Measurements from ENCODE around the genes OR4D11, OR10V1 and TMEM132A.

- PRO-cap, 2 experiments: no peak in any of the 2 experiments
Measured at GRCh38 chr11:59503278-59503871, at the start of gene OR4D11. OR4D11 (plus strand) TSS chr11:59503576.

DNA sequence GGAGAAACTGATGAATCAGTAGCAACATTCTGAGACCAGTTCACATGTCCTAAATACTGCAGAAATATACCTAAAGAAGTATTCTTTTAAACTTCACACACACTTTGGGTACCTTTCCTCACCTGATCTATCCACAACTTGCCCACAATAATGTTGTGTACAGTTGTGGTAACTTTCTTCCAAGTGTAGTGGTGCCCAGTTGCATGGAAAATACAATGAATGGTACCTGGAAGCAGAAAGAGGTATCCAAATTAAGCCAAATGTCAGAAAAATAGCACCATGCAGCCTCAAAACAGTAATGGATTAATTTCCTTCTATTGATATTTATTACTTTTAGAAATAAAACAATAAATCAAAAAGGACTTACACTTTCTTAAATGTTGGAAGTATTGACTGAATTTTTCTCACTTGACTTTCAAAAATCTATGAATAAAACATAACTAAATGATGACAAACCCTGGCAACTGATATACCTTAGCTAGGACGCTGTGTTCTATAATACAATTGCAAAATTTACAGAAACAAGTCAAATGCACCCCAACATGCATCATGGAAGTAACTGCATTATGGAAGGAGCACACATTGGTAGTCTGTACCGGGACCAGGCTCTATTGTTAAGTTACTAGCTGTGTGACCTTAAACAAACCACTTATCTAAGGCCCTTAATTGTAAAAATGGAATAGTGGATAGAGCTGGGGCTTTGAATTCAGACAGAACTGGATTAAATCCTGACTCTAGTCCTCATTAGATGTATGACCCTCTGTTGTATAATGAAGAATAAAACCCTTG lies 34.1 kb downstream of the OSBP start:
- PRO-cap, 2 experiments: no peak in any of the 2 experiments

DNA sequence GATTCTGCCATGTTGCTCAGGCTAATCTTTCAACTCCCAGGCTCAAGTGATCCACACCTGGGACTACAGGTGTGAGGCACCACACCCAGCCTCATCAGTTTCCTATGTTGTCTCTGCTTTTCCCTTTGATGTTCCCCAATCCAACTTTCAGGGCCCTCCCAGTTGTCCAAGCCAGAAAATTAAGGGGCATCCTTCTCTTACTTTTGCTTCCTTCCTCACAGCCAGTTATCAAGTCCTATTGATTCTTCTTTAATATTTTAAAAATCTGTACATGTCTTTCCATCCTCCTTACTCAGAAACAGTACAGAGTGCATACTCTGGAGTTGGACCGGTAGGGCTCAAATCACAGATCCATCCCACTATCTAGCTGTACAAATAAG lies 11.9 kb downstream of the OSBP start:
- PRO-cap, 2 experiments: no peak in any of the 2 experiments

DNA sequence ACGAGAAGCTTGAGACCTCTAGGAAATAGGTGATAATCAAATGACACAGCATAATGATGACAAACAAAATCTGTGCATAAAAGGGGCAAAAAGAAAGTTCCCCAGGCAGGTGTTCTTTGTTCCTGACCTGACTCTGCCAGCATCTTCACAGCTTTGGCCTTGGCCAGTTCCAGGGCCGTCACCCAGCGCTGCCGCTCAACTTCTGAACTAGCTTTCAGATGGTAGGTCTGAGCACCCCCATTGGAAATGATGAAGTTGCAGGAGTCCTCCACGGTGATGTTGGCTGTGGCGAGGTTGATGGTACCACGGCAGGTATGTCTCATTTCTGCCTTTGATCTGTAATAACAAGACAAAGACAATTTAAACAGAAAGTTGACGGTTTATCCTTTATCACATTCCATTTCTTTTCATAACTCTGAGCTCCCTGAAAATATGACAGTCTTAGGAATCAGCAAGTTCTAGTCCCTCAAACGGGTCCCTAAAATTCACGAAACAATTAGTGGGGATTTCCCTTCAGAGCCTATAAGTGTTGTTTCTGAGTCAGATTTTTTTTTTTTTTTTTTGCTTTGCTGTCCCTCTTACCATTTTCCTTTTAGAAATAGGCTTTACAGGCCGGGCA lies 5.2 kb downstream of the OSBP start:
- PRO-cap, 2 experiments: no peak in any of the 2 experiments

DNA sequence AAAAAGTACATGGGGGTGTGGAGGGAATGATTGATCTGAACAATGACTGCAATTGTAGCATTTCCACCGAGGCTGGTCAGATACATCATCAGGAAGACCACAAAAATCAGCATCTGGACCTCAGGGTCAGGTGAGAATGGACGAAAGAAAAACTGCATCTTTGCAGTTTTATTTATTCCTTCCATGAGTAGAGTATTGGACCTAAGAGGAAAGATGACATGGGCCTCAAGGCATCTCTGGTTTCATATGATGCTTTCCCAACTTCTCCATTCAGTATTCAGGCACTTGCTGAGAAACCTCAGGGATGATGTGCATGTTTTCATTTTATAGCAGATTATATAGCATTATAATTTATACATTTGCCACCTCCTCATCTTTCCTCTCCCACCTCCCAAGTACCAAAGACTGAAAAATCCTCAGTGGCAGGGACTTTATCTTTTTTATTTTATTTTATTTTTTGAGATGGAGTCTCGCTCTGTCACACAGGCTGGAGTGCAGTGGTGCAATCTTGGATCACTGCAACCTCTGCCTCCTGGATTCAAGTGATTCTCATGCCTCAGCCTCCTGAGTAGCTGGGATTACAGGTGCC lies at the start of gene OR10V1:
Gene OR10V1, minus strand, starts transcription at position 185 of the 589 bp plus-strand sequence.
- PRO-cap, 2 experiments: no peak in any of the 2 experiments

- PRO-cap, 2 experiments: peak in 1 of 2 experiments; most common plus-strand start chr11:59757177 (in 1); most common minus-strand start chr11:59756967 (in 1)
Measured at GRCh38 chr11:59756742-59757324, 1.7 kb downstream of the STX3 start.

DNA sequence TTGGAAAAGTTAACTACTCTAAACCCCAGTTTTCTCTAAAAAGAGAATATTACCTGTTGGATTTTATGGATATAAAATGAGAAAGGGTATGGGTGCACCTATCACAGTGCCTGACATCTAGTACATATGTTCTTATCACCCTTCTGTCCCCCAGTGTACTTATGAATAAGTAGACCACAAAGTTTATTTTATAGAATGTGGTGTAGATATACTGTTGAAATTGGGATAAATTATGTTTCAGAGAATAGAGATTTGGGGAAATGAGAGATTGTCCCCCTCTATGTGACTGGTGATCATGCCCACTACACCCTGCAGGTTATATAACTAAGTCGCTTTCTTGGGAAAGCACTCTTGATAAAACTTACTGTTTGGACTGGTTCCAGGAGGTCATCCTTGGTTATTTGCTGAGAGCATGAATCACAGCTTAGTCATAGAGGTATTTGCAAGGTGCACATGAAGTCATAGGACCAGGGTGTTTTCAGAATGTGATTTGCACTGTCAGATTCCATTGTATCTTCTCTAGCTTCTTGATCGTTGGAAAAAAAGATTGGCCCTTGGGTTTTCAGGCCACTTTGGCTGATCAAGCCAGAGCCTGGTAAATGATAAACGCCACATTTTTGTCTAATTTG lies 21.2 kb downstream of the STX3 start:
- PRO-cap, 2 experiments: no peak in any of the 2 experiments

- PRO-cap, 2 experiments: no peak in any of the 2 experiments
Measured at GRCh38 chr11:60222418-60222836, 20.5 kb downstream of the MS4A4E start.

DNA sequence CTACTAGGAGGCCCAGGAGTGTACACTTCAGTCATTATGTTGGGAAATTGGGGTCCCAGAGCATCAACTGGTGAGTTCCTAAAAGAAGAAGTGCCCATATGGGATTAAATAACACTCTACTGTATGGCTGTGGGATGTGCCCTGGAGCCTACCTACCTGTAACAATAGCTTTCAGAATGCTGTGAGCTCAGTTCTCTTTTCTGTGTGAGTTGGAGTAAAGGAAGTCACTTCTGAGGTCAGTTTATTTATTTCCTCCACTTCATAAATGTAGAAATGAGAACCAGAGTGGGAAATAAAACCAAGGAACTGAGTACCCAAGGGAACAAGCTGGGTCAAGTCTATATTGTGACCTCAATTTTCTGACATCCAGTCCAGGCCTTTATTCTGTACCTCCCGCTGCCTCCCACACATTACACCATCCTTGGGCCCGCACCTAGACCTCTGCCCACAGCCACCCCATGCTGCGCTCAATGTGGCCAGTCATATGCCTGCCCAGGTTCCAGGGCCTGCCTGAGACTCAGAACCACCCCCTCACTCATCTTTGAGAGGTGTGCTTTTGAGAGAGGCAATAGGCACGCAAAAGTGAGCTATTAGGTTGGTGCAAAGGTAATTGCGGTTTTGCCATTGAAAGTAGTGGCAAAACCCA lies 9.7 kb downstream of the MS4A6E start:
- PRO-cap, 2 experiments: no peak in any of the 2 experiments

DNA sequence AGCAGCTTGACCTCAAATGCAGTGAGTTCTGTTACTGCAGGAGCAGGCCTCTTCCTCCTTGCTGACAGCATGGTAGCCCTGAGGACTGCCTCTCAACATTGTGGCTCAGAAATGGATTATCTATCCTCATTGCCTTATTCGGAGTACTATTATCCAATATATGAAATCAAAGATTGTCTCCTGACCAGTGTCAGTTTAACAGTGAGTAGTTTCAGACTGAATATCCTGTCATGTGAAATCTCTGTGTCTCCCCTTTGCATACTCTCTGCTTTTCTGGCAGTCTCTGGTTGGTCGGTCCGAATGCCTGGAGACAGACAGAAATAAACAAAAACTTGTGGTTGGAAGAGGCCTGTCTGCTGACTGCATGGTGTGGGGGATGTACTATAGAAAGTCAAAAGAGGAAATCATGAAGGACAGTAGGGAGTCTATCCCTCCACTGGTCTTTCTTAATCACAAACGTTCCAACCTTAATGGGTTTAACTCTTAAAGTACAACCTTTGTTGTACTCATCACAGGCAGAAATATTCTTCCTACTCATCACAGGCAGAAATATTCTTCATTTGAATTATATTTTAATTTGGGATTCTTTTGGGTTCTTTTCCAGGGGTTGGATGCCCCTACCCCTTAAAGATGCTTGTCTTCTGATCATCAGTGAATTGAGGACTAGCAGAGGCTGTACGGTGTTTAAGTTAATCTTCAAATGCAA lies 6.7 kb upstream of the MS4A14 start:
- PRO-cap, 2 experiments: no peak in any of the 2 experiments

GRCh38 chr11:60498830-60499430 lies 6.4 kb downstream of the MS4A12 start:
- PRO-cap, 2 experiments: no peak in any of the 2 experiments

DNA sequence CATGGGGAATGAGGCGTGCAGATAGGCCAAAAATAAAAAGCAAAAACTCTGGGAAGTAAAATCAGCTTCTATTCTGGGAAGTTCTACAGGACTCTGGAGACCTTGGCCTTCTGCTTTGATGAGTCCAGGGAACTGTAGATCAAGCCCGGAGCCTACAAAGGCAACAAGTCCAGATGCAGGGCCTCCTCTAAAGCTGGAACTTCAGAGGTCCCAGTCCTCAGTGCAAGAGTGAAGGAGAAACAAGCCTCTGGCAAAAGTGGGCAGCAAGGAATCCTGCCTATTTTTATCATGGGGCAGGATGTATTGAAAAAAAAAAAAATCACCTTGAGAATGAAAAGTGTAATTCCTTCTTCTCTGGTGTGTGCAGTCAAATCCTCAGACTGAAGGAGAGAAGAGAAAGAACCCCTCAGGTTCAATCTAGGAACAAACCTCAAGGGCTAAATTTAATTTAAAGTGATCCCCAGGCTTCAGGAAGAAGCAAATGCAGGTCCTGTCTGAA lies 11.5 kb downstream of the ZP1 start:
- PRO-cap, 2 experiments: no peak in any of the 2 experiments

DNA sequence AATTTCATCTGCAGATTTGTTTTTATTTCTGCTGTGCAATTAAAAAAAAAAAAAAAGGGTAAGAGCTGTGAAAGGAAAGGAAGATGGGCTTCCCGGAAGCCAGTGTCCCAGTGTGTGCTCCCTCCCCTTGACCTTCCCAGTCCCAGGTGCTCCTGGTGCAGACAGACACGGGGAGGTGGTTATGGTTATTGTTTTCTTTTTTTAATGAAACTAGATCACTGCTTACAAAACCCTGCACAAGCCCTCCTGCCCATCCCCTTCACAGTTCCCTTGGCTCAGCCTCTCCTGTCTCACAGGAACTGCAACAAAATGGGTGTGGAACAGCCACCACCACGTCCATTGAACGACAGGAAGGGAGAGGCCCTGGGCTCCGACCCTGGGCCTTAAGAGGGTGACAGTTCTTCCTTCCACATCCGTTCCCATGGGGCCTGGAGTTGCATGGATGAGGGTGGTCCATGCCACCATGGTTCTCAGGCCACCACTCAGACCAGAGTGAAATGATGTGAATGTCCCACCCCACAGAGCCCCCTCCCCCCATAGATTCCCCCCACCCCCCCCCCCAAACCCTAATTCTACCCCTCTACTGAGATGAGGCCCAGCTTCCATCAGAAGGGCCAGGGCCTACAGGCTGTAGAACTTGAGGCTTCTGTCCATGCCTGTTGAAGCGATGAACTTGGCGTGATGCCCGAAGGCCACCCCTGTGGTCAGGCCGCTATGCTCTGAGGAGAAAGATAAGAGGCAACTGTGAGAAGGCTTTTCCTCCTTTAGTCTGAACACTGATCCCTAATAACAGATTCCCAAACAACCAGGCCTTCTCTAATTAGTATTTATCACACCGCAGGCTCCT lies 15.6 kb downstream of the PRPF19 start:
- PRO-cap, 2 experiments: no peak in any of the 2 experiments

GRCh38 chr11:60924247-60925259 lies at the start of gene TMEM132A:
TMEM132A (plus strand) TSS chr11:60924460.
- PRO-cap, 2 experiments: peak in 2 of 2 experiments; most common plus-strand start chr11:60924481 (in 1)

GRCh38 chr11:60938175-60938661 lies 13.8 kb downstream of the SLC15A3 start:
- PRO-cap, 2 experiments: no peak in any of the 2 experiments

GRCh38 chr11:61028327-61028778 lies 56.9 kb downstream of the CD6 start:
- PRO-cap, 2 experiments: no peak in any of the 2 experiments

DNA sequence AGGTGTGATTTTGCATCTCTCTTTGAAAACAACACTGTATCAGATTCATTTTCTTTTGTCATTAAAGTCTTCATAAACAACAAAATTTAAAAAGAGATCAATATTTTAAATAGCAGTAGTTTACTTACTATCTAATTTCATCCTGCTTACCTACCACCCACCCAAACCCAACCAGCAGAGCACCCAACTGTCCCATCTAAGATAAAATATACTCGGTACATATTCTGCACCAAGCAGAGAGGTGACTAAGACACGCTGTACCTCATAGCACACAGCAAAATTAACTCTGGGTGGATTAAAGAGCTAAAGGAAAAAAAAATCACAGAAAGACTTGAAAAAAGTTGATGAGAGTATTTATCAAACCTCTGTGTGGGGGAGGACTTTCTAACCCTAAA lies 25.9 kb upstream of the CD5 start:
- PRO-cap, 2 experiments: no peak in any of the 2 experiments

DNA sequence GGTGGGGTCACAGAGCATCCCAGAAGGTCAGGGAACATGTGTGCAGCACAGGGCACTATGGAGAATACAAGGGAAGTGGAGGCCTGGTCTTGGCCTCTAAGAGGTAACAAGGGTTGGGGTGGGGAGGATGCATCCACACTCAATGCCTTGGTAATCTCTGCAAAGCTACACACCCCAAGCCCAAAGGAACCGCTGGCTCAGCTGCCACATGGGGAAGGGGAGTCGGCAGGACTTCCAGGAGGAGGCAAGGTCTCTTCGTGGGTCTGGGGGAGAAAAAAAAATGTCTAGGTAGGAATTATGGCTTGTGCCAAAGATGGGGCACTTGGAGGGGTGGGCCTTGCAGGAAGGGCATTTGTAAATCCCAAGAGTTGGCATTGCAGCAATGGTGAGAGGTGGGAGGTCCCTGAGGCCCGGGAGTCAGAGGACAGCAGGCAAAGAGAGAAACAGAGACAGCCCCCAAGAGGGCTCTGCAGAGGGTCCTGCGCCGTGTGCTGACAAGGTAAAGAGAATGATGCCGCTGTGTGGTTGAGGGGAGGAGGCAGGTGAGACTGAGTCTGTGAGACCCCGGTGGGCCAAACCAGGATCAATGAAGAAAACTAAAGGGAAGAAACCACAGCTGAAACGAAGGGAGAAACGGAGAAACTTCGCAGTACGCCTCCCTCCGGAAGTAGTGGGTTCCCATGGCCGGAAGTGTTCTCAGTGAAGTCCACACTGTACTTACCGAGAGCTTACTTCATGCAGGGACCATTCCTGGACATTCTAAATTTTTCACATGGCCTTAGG lies 17.5 kb downstream of the CD5 start:
- PRO-cap, 2 experiments: no peak in any of the 2 experiments

DNA sequence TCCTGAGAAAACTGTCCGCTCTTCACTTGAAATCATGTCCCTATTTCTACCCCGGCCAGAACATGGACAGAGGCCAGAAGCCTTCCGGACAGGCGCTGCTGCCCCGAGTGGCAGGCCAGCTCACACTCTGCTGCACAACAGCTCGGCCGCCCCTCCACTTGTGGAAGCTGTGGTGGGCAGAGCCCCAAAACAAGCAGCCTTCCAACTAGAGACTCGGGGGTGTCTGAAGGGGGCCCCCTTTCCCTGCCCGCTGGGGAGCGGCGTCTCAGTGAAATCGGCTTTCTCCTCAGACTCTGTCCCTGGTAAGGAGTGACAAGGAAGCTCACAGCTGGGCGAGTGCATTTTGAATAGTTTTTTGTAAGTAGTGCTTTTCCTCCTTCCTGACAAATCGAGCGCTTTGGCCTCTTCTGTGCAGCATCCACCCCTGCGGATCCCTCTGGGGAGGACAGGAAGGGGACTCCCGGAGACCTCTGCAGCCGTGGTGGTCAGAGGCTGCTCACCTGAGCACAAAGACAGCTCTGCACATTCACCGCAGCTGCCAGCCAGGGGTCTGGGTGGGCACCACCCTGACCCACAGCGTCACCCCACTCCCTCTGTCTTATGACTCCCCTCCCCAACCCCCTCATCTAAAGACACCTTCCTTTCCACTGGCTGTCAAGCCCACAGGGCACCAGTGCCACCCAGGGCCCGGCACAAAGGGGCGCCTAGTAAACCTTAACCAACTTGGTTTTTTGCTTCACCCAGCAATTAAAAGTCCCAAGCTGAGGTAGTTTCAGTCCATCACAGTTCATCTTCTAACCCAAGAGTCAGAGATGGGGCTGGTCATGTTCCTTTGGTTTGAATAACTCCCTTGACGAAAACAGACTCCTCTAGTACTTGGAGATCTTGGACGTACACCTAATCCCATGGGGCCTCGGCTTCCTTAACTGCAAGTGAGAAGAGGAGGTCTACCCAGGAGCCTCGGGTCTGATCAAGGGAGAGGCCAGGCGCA lies 24.3 kb downstream of the CD5 start:
- PRO-cap, 2 experiments: no peak in any of the 2 experiments

GRCh38 chr11:61127533-61127993 lies 25.3 kb downstream of the CD5 start:
- PRO-cap, 2 experiments: no peak in any of the 2 experiments